Measurements from ENCODE around the gene APOL2.

DNA sequence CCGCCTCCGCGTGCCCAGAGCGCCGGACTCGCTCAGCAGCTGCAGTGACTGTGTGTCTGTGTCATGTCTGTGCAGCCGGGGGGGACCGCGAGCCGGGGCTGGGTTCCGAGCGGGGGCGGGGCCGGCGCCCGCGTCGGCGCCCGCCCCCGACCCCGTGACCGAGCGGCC is 568 bp upstream of the LARGE1 start:
- PRO-cap, 7 experiments = peak in 5 of 7 experiments; most common minus-strand start position 50 of the sequence (in 2)

DNA sequence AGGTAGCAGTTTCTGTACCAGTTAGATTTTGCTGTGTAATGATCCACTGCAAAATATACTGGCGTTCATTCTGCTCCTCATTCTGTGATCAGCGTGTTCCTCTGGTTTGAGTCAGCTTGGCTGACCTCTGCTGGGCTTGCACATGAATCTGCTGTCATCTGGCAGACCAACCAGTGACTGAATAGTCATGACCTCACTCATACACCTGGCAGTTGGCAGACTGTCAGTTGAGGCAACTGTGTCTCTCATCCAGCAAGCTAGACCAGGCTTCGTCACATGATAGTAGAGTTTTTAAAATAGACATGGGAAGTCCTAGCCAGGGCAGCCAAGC is 316.2 kb upstream of the LARGE1 start:
- PRO-cap, 7 experiments = no peak in any of the 7 experiments

- PRO-cap, 7 experiments = peak in 4 of 7 experiments; most common minus-strand start chr22:35231055 (in 4)
Measured at GRCh38 chr22:35230942-35231540, 26.3 kb upstream of the HMGXB4 start.

DNA sequence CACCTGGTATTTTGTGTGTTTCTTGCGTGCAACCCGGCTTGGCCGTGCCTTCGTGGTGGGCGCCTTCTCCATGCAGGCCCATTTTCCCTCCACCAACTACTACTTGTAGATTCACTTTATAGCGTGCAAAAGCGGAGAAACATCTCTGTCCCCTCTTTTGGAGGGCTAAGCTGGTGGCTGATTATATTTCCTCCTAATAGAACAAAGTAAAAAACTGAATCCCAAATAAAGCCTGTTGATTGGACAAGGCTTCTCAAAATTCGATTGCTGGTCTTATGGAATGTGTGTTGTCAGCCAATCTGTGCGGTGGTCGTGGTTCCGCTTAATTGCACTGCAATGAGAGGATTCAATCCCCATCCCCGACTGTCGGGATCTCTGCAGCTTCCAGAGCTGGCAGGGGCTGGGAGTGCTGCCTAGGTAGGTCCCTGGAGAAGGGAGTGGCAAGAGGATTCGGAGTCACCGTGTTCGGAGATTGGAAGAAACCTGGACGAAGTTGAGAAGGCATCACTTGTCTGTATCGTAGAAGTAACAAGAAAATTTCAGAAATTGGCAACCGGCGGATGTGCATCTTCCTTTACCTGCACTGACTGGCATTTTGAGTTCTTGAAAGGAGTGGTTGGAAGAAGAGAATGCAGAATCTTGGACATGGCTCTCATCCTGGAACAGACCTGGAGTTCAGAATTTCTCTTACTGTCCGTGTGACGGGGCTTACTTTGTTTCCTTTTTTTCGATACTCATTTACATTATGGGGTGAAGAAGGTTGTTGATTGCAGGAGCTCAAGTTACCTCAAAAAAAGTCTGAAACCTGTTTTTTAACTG is 1.1 kb downstream of the HMGXB4 start:
- PRO-cap, 7 experiments = no peak in any of the 7 experiments

GRCh38 chr22:35310730-35311787 is 11.4 kb downstream of the TOM1 start:
- PRO-cap, 7 experiments = no peak in any of the 7 experiments

DNA sequence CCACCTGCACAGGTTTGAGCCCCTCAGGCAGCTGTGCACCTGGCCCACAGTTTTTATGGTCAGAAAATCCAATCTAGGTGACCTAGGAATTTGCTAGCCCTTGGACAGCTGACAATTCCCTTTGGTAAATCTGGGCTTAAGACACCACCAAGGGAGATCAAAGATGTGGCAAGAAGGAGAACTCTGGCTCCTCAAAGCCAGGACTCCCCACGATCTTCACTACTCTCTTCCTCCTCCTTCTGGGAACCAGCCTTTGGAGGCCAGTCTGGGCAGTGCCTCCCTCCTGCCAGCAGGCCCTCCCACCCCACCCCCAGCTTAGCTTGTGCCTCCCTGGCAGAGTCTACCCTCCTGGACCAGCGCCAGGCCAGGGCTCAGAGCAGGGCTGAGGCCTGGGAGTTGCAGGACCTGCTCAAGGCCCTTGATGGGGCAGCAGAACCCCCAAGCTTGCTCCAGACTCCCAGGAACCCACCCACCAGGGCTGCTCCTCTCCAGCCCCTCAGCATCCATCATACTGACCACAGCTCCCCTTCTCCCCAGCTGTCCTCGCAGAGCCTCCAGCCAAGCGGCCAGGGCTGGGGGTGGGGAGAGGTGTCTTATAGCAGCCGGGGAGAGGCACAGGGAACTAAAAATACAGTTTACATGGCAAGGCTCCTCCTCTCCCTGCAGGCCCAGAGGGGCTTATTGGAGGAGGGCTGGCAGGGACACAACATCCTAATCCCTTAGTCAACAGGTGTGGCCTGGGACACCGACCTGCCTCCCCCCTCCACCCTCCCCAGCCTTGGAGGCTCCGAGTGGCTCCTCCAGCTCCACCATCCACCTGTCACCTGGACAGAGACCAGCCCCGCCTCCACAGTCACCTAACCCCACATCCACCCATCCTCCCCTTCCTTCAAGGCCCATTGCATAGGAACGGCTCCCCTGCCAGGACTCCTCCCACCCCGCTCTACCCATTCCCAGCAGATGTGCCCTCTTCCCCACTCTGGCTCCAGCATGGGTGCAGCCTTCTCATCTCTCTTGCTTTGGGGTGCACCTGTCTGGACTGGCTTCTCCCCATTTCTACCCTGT is 5.2 kb upstream of the MB start:
- PRO-cap, 7 experiments = no peak in any of the 7 experiments

DNA sequence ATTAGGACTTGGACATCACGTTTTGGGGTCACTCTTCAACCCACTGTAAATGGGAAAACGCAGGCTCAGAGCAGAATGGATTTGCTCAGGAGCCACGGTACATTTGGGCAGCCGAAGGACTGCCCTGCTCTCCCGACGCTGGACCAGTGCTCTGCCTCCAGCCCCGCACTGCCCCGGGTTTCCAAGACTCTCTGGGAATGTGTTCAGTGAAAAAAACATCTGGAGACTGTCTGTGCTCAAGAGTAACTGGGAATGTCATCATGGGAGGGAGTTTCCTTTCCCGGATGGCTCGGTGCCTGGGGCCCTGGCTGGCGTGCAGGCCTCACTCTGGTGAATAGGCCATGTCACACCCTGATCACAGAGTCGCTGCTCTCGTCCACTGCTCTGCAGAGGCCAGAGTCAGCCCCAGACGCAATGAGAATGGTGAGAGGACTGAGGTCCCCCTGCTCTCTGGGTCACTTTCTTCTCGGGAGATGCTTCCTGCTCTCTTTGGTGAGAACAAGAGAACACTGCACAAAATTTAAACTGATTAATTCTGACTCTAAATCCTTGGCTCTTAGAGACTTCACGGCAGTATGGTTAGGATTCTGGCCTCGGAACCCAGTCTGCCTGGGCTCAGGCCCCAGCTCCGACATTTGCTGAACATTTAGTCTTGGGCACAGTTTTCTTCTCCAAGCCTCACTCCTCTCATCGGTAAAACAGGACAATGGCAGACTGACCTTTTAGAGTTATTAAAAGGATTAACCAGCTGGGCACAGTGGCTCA is 9.7 kb upstream of the APOL6 start:
- PRO-cap, 7 experiments = no peak in any of the 7 experiments

- PRO-cap, 7 experiments = peak in 1 of 7 experiments; most common plus-strand start chr22:35659116 (in 1)
Measured at GRCh38 chr22:35658823-35659598, 10.8 kb downstream of the APOL6 start.

DNA sequence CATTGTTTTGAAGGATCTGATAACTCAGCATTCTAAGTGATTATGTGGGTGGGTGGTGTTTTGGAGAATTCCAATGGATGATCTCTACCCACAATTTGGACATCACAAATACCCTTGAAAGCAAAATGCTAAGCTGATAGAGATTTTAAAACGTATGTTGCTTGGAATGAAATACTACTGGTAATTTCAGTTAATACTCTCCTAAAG is 52.0 kb downstream of the APOL5 start:
- PRO-cap, 7 experiments = peak in 1 of 7 experiments; most common plus-strand start position 64 of the sequence (in 1)

GRCh38 chr22:35903069-35903667 is 125.5 kb downstream of the RBFOX2 start:
- PRO-cap, 7 experiments = no peak in any of the 7 experiments

GRCh38 chr22:35995763-35996452 is 32.7 kb downstream of the RBFOX2 start:
- PRO-cap, 7 experiments = no peak in any of the 7 experiments

GRCh38 chr22:36139387-36139684 is 21.2 kb downstream of the APOL3 start:
- PRO-cap, 7 experiments = no peak in any of the 7 experiments

DNA sequence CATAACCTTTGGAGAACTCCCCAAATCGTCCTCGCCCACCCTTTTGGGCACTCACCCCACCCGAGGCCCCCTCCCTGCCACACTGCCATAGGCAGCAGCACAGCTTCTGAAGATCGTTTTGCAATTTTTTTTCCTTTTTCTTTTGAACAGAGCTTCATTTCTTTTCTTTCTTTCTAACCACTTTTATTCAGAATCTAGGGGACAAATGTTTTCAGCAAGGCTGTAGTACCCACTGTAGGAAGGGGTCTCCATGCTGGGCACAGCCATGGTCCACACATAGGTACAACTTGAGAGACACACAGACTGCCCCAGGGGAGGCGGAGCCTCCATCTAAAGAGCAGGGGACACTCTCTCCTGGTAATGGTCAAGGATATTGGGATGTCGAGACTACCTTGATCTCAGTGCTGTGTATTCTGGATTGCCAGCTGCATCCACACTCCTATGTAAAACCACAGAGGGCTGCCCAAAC is 2.8 kb upstream of the APOL3 start:
- PRO-cap, 7 experiments = no peak in any of the 7 experiments

DNA sequence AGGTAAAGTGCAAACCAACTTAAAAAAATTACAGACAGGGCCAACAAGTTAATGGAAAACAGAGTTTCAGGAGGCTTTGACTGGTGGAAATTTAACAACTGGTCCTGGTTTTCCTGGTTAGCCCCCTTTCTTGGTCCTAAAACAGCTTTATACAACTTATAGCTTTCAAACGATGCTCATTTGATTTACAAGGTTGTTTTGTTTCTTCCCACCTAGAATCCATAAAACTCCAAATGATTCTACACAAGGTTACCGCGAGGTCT is 4.8 kb upstream of the APOL3 start:
- PRO-cap, 7 experiments = no peak in any of the 7 experiments

DNA sequence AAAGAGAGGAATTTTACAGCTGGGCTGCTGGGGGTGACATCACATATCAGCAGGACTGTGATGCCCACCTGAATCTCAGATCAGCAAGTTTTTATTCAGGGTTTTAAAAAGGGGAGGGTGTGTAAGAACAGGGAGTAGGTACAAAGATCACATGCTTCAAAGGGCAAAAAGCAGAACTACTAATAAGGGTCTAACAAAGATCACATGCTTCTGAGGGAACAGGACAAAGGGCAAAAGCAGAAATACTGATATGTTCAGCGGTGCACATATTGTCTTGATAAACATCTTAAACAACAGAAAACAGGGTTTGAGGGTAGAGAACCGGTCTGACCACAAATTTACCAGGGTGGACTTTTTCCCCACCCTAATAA is 7.8 kb upstream of the APOL4 start:
- PRO-cap, 7 experiments = no peak in any of the 7 experiments

GRCh38 chr22:36238799-36239824 is at the start of gene APOL2:
Gene APOL2 (minus strand): TSS chr22:36239527.
- PRO-cap, 7 experiments = peak in 7 of 7 experiments; most common plus-strand start chr22:36239683 (in 2); most common minus-strand start chr22:36239527 (in 7)

DNA sequence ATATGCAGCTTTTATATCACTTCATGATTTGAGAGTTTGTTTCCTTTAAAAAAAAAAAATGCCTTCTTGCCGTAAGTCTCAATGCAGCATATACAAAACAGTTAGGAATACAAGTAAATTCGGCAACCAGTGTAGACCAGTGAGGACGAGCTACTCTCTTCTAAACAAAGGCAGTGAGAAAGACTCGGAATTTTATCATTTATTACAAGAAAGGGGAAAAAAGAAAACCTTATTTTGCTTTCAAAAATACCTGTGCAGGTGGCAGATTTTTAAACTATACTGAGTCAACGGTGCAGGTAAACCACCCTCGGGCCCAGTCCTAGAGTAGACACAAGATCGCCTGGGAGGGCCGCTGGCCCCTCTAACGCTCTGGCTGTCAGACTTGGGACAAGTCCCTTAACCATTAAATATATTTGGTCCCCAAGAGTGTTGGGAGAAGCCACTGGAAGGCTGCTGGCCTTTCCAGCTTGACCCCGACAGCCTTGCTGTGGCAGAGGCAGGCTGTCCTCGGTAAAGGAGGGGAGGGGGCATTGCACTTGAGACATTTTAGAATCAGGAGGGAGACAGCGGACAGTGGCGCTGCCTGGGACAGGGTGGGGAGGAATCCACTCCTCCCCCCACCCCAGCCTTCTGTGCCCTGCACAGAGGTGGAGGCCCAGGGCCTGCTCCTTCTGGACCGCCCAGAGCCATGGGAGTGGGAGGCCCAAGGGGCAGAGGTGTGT is 28.7 kb downstream of the APOL1 start:
- PRO-cap, 7 experiments = no peak in any of the 7 experiments

DNA sequence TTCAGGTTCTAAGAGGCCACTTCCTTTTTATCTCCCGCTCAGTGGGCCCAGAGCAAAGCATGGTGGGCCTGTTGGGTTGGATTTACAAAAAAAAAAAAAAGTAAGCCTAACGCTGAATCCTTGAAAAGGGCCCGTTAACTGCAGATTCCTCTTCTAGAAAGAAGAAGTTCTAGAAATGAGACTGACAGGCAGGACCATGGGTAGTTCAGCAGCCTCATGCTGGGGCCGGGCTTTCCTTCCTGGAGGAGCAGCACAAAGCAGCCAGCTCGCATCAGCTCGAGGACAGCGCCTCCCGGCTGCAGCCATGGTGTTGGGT is 53.8 kb downstream of the MYH9 start:
- PRO-cap, 7 experiments = no peak in any of the 7 experiments

DNA sequence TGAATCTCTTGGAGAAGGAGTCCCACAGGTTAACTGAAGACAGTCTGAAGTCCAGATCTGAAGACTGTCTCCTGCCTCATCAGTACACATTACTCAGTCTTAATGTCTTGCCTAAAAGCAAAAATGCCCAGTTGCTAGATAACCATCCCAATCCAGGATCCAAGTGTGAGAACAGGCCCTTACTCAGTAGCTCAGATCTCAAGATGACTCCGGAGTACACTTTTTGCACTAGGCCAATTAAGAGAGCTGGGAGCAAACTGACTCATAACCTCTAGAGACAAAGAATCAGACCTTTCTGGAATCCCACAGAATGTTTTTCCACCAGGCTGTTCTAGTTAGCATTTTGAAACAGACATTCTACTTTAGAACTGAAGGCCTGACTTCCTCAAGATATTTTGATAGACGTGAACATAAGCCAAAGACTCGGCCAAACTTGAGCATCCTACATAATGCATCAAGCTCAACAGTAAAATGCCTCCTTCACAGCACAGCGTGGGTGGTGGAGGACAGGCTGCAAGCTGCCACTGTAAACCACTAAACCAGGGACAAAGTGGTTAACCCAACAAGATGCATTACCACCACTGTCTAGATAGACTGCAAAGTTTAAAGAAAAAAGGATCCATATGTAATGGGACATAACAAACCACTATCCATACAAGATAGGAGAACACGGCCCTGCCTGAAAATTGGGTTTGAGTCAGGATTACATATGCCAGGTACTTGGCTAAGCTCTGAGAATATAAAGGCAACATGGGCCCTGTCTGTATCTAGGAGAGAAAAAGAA is 48.5 kb downstream of the MYH9 start:
- PRO-cap, 7 experiments = no peak in any of the 7 experiments

DNA sequence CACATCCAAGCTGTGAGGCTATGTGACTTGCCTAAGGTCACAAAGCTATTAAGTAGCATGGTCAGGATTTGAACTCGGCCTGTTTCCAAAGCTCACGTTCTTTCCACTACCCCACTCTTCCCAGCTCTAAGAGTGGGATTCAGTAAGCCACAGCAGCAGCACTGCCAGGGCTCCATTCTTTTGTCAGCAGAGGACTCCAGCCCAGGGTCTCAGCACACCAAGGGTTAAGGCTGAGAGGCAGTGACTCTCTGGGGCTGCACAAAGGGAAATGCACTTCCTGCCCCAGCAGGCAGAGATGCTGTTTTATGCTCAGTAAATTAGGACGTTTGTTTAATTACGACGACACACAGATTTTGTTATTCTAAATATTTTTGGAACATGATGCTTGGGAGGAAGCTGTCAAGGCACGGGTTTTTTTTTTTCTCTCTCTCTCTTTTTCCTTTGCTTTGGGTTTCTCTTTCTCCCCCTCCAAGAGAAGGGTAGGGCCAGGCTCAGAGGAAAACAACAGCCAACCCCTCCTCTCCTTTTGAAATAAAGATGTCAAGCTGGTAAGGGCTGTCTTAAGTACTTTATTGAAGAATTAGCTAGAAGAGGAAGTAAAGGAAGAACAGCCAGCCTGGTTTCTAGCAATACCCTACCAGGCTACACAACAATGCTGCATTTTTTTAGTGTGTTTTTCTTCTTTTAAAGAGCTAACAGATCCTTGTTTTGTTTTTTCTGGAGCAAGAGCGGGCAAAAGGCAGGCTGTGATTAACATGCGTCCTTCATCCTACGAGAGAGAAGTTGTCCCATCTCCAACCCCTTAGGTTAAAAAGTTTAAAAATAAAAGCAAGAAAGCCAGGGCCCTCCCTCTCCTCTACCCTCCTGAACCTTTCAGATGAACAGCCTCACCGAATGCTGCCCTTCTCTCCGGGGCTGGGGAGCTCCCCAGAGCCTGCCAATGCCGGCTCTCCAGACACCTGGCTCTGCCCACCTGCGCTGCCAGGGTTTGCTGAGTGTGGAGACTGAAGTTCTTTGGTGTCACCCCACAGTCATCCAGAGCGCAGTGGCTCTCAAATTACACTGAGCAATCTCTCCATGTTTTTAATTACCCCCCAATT is 2.7 kb downstream of the MYH9 start:
- PRO-cap, 7 experiments = peak in 7 of 7 experiments; most common plus-strand start position 567 of the sequence (in 3); most common minus-strand start position 896 of the sequence (in 6)

All from T-cell (primary cell).